ENCODE data around the gene PCYT2.

- PRO-cap = no peak
CAGE:
- cytosol, long polyA minus RNA = no peak
- cytosol, long polyA plus RNA = no peak
- long polyA plus RNA = no peak
- nucleus, long polyA minus RNA = no peak
- nucleus, long polyA plus RNA = no peak
Observed at GRCh38 chr17:81237179-81237863, 1.5 kb downstream of the TEPSIN start.

DNA sequence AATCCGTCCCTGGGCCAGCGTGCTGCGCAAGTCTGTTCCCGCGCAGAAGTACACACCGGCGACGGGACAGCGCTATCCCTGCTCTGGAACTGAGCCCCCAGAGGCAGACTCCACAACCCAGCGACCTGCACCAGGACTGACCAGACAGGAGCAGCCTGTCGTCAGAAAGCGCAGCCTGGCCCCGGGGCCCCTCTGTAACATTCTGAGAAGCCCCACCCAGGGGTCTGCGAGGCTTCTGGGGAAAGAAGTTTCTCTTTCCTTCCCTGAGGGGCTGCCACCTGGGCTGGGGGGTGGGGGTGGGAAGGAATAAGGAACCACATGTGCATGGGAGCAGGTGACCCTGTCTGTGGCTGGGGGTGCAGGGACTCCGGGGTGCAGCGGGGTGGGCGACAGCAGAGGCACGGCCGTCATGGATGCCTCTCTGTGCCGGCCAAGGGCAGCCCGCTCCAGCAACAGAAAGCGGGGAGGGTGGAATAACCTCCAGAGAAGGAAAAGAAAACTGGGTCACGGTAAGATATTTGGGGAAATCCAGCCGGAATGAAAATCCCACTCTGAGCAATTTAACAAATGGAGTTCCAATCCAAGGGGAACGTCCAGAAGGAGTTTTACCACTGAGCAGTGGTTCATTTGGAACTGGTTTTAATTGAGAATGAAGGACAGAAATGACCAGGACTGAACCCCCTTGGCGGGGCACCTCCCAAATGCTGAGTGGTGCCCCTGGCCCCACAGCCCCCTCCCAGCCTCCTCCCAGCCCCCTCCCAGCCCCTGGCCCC is 4.2 kb downstream of the NDUFAF8 start:
- PRO-cap = no peak
CAGE:
- cytosol, long polyA minus RNA = no peak
- cytosol, long polyA plus RNA = no peak
- long polyA plus RNA = no peak
- nucleus, long polyA minus RNA = no peak
- nucleus, long polyA plus RNA = no peak

DNA sequence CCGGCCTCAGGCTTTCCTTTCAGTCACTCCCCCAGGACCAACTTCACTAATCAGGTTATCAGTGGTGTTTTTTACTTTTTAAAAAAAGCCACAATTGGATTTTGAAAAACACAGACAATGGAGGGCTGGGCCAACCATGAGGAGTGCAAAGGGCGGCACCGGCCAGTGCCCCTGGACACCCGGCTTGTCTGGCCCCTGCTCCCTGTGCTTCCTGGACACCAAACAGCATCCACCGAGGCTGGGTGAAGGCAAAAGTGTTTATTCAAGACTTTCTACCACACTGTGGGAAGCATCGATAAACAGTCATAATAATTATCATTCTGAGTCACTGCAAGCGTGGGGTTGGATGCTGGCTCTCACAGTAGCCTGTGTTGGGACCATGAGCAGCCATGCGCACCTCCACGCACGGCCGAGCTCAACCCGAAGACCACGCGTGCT is 5.7 kb downstream of the NDUFAF8 start:
- PRO-cap = no peak
CAGE:
- cytosol, long polyA minus RNA = no peak
- cytosol, long polyA plus RNA = no peak
- long polyA plus RNA = no peak
- nucleus, long polyA minus RNA = no peak
- nucleus, long polyA plus RNA = no peak

DNA sequence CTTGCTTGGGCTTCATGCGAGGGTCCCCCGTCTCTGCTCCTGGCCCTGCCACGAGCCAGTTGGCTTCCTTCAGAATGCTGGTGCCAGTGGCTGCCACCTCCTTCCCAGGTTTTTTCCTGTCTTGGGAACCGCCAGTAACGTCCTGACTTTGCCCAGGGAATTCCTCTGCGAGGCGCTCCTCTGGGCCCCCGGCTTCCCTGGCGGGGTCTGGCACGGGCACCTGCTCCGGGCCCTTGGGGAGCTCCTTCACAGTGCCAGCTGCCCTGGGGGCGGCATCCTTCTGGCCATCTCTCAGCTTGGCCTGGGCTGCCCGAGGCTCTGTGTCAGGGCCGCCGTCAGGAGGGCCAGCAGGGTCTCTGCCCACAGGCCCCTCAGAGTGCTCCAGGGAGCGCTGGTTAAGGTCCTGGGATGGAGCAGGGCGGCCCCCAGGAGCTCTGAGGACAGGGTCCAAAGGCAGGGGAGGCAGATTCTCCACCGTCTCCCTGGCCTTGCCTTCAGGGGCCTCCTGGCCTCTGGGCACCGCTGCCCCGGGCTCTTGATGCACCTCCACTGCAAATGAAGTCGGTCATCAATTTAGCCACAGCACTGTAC is 7.1 kb downstream of the NDUFAF8 start:
- PRO-cap = no peak
CAGE:
- cytosol, long polyA minus RNA = no peak
- cytosol, long polyA plus RNA = no peak
- long polyA plus RNA = no peak
- nucleus, long polyA minus RNA = no peak
- nucleus, long polyA plus RNA = no peak

DNA sequence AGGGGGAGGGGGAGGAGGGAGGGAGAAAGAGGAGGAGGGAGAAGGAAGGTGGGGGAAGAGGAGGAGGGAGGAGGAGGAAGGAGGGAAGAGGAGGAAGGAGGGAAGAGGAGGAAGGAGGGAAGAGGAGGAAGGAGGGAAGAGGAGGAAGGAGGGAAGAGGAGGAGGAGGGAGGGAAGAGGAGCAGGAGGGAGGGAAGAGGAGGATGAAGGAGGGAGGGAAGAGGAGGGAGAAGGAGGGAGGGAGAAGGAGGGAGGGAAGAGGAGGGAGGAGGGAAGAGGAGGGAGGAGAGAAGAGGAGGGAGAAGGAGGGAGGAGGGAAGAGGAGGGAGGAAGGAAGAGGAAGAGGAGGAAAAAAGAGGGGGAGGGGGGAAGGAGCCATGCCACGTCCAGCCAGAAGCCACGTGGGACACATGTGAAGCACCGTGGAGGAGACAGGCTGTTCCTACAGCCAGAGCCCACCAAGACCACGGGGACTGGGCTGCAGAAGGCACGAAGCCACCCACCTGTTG is 10.1 kb downstream of the NDUFAF8 start:
- PRO-cap = no peak
CAGE:
- cytosol, long polyA minus RNA = no peak
- cytosol, long polyA plus RNA = no peak
- long polyA plus RNA = no peak
- nucleus, long polyA minus RNA = no peak
- nucleus, long polyA plus RNA = no peak

- PRO-cap = no peak
CAGE:
- cytosol, long polyA minus RNA = no peak
- cytosol, long polyA plus RNA = no peak
- long polyA plus RNA = no peak
- nucleus, long polyA minus RNA = no peak
- nucleus, long polyA plus RNA = no peak
Observed at GRCh38 chr17:81251756-81253008, 13.1 kb downstream of the NDUFAF8 start.

- PRO-cap = bidirectional peak, plus-strand start at chr17:81342025, minus-strand start at chr17:81342024
CAGE:
- cytosol, long polyA minus RNA = no peak
- cytosol, long polyA plus RNA = no peak
- long polyA plus RNA = no peak
- nucleus, long polyA minus RNA = no peak
- nucleus, long polyA plus RNA = no peak
Observed at GRCh38 chr17:81341702-81342356, 46.7 kb upstream of the SLC38A10 start.

DNA sequence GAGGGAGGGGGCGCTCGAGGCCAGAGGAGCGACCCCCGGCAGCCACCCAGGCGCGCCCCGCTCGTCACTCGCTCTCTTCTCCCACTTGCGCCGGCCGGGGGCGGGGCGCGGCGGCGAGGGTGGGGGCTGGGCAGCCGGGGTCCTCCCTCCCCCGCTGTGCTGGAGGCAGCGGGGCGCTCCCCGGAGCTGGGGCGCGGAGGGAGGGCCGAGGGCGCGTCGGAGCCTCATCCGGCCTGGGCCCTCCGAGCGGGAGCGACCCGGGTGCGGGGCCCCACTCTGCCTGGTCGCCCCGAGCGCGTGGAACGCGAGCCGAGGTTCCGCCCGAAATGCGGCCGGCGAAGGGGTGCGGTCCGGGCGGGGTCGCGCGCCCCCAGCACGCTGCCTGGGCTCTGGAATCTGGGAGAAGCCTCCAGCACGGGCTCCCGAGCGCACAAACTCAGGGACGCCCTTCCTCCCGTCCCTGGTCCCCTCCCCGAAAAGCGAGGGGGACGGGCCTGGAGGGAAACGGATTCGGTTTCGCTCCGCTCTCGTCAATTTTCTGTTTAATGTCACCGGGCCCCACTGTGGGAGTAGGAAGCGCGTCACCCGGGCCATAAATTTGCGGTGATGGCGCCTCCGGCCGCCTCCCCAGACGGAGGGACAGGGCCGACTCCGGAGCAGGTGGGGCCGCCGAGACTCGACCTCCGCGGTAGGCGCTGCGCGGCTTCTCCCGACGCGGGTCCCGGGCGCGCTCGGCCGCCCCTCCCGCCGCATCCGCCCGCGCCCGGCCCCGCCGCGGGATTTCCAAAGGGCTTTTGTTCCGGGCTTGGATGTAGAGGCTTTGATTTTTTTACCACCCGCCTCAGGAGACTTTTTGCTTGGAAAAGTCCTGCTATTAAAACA is 8.2 kb upstream of the BAHCC1 start:
- PRO-cap = bidirectional peak, plus-strand start at position 133 of the sequence, minus-strand start at position 70 of the sequence; bidirectional peak, plus-strand start at position 606 of the sequence, minus-strand start at position 438 of the sequence; bidirectional peak, plus-strand start at position 786 of the sequence, minus-strand start at position 785 of the sequence
CAGE:
- cytosol, long polyA minus RNA = no peak
- cytosol, long polyA plus RNA = no peak
- long polyA plus RNA = no peak
- nucleus, long polyA minus RNA = no peak
- nucleus, long polyA plus RNA = no peak

GRCh38 chr17:81400978-81401442 is 5.8 kb downstream of the BAHCC1 start:
- PRO-cap = no peak
CAGE:
- cytosol, long polyA minus RNA = no peak
- cytosol, long polyA plus RNA = no peak
- long polyA plus RNA = no peak
- nucleus, long polyA minus RNA = no peak
- nucleus, long polyA plus RNA = no peak

DNA sequence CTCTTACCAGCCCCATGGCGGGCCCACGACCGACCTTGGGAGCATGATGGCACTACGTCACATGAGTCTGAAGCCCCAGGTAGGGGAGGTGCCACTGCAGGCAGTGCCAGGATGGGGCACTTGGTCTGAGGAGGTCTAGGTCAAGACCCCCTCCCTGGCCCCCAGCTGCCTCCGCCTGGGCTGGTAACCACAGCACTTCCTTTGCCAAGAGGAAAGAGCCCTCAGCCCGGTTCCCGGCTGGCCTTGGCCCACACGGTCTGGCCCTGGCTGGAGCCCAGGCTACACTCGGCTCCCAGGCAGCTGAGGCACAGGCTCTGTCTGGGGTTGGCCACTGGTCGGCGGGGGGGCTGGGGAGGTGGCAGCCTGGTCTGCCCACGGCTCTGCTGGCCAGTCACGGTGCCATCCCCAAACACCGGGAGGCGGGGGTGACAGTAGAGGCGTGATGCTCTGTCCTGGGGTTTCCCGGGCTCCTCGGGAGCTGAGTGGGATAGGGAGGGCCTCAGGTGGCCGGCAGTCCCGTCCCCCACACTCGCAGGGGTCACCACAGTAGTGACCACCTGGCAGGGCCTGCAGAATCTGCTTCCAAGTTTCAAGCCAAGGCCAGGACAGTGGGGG is 25.9 kb downstream of the BAHCC1 start:
- PRO-cap = no peak
CAGE:
- cytosol, long polyA minus RNA = no peak
- cytosol, long polyA plus RNA = no peak
- long polyA plus RNA = no peak
- nucleus, long polyA minus RNA = no peak
- nucleus, long polyA plus RNA = no peak

GRCh38 chr17:81423235-81423646 is 28.0 kb downstream of the BAHCC1 start:
- PRO-cap = bidirectional peak, plus-strand start at chr17:81423443, minus-strand start at chr17:81423302
CAGE:
- cytosol, long polyA minus RNA = no peak
- cytosol, long polyA plus RNA = no peak
- long polyA plus RNA = no peak
- nucleus, long polyA minus RNA = no peak
- nucleus, long polyA plus RNA = no peak

DNA sequence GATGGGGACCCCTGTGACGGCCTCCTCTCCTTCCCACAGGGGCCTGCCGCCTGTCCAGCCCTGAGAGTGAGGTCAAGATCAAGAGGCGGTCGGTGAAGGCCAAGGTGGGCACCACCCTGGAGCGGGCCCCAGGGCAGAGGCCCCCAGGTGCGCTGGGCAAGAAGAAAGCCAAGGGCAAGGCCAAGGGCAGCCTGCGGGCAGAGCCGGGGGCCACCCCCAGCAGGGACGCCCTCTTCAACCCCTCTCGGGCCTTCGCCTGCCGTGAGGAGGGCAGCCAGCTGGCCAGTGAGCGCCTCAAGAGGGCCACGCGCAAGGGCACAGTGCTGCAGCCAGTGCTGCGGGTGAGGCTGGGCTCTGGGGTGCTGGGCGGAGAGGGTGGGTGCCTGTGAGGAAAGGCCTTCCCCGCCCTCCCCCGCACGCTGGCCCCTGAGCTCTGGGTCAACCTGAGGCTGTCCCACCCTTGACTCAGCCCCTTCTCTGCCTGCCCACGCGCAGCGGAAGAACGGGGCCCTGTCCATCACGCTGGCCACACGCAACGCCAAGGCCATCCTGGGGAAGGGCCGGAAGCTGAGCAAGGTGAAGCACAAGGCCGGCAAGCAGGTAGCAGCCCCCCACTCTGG is 54.4 kb downstream of the ACTG1 start:
- PRO-cap = no peak
CAGE:
- cytosol, long polyA minus RNA = no peak
- cytosol, long polyA plus RNA = no peak
- long polyA plus RNA = no peak
- nucleus, long polyA minus RNA = no peak
- nucleus, long polyA plus RNA = no peak

DNA sequence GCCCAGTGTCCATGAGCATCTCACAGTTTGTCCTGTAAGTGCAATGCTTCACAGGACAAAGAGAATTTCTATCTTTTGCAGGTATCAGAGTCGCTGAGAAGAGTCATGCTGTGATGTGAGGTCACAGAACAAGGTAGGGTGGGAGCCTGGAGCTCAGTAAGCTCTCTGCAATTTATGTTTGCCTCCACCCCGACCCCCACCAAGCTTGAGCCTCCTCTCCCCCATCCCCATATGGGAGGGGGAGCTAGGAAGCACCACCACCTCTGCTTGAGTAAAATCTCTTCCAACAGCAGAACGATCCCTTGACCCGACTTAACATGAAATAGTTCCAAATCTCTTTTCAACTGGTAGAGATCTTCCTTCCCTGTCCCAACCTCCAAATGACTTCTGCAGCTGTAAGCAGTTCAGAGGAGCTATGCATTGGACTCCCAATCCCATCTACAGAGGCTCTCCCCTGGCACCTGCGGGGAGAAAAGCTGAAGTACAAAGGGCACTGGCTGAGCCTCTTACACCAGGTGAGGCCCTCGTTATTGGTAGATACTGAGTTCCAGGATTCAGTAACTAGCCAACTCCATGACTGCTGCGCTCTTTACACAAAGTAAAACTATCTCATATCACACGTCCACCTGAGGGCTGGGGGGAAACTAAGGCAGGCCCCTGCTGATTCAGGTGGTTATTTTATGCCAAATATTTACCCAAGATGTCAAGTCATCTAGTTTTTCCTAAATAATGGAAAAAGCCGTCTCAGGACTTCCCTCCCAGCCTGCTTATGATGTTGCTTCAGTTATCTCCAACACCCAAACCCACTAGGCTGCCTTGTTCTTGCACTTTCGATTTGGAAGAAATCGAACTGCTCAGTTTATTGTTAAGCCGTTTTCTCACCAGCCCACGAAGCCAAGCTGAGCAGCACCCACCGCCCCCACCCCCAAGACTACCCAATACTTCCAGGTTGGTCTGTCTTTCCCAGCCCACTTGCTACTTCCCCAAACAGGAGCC is 3.3 kb downstream of the ACTG1 start:
- PRO-cap = no peak
CAGE:
- cytosol, long polyA minus RNA = no peak
- cytosol, long polyA plus RNA = no peak
- long polyA plus RNA = no peak
- nucleus, long polyA minus RNA = no peak
- nucleus, long polyA plus RNA = no peak

DNA sequence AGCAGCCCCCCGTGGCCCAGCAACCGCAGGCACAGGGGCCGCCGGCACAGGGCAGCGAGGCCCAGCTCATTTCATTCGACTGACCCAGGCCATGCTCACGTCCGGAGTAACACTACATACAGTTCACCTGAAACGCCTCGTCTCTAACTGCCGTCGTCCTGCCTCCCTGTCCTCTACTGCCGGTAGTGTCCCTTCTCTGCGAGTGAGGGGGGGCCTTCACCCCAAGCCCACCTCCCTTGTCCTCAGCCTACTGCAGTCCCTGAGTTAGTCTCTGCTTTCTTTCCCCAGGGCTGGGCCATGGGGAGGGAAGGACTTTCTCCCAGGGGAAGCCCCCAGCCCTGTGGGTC is 1.7 kb upstream of the MRPL12 start:
- PRO-cap = no peak
CAGE:
- cytosol, long polyA minus RNA = no peak
- cytosol, long polyA plus RNA = no peak
- long polyA plus RNA = no peak
- nucleus, long polyA minus RNA = no peak
- nucleus, long polyA plus RNA = no peak

DNA sequence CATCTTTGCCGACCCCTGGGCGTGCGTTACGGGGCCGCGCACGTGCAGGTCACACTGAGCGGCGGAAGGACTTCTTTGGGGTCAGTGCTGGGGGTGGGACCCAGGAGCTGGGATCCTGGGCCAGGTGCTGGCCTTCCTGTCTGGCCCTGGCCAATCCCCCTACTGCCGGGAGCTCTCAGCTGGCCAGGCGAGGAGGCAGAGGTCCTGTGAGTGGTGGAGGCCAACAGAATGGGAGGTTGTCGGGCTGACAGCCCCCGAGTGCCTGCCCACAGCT is 2.0 kb downstream of the SLC25A10 start:
- PRO-cap = no peak
CAGE:
- cytosol, long polyA minus RNA = no peak
- cytosol, long polyA plus RNA = no peak
- long polyA plus RNA = no peak
- nucleus, long polyA minus RNA = no peak
- nucleus, long polyA plus RNA = no peak

DNA sequence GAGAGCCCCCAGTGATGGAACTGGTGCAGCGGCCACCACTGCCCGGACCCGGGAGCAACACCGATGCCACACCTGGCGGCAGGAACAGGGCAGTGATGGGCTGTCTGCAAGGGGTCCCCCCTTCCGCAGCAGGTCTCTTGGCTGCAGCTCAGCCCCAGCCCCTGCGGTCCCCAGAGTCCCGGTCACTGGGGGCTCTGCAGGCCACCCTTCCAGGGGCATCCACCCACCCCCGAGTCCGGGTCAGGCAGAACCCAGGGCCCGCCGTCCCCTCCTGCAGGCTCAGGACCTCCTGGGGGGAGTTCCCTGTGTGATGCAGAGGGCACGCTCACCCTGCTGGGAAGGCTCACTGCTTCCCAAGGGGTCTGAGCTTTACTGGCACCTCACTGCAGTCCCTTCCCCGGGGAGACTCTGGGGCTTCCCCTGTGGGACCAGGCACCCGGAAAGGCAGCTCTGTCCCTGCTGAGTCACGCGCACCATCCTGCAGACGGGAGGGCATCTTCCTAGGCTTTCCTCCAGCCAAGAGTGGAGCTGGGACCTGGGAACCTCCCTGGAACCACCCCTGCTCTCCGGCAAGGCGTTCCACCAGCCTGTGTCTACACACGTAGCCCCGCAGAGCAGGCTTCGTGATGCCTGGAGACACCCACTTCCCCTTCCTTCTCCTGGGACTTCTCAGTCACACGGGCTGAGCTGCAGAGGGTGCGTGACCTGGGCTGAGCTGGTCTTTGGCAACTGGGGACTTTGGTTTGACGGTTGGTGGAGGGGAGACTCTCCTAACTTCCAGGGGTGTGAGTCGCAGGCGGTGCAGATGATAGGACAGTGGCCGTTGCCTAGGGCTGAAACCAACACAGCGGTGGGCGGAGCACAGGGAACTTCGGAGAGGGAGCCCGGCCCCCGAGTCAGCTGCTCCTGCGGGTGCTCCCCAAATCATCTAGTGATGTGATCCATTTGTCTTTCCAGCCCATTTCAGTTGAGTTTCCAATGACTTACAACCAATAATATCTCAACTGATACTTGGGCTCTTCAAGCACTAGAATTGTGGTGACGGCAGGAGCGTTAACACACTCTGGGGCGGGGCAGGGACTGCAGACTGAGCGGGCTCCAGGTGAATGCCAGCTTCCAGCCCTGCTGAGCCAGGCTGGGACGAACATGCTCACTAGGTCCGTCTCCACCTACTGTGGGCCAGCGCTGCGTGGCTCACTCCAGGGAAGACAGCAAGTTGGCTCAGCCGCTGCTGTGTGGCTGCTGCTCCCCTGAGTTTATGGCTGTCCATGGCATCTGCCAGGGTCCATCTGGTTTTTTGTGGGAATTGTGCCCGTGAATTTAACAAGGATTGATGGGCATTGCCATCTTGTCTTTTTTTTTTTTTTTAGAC is 23.6 kb downstream of the SLC25A10 start:
- PRO-cap = no peak
CAGE:
- cytosol, long polyA minus RNA = no peak
- cytosol, long polyA plus RNA = no peak
- long polyA plus RNA = no peak
- nucleus, long polyA minus RNA = no peak
- nucleus, long polyA plus RNA = no peak

DNA sequence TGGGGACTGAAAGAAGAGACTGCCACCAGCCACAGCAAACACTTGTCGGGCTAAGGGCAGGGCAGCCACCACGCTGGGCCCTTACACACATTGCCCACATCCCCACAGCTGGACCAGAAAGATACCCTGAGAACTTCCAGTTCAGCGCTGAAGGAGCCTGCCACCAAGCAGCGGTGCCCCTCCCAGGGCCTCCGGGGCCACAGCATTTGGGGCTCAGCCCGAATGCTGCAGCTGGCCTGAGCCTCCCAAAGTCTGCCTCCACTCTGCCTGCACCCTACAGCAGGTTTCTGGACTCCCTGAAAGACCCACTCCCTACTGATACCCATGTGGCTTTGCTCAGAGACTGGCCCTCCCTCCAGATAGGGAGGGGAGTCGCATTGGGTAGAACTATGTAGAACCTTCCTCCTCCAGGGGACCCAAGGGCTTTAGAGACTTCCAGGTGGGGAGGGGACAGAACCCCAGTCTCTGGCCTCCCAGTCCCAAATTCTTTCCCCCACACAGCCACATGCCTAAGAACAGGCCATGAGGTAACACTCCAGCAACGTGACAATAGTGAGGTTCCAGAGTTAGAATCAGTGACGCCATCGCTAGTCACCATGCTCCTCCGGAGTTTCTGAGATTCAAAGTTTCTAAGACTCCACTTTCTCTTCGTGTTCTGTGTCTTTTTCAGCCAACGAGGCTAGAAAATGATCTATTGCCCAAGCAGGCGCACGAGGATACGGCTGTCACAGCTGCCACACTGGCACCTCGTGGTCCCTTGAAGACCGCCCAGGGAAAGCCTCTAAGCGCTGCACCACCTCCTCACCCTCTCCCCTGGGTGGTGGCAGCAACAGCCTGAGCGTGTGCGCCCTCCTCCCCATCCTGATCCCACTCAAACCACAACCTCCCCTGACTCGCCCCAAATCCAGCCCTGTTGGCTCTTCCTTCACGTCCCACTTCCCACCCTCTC is 1.3 kb downstream of the MCRIP1 start:
- PRO-cap = no peak
CAGE:
- cytosol, long polyA minus RNA = no peak
- cytosol, long polyA plus RNA = no peak
- long polyA plus RNA = no peak
- nucleus, long polyA minus RNA = start-site peak on the minus strand centred at position 855 of the sequence, 178 bp wide, 10 reads
- nucleus, long polyA plus RNA = no peak

DNA sequence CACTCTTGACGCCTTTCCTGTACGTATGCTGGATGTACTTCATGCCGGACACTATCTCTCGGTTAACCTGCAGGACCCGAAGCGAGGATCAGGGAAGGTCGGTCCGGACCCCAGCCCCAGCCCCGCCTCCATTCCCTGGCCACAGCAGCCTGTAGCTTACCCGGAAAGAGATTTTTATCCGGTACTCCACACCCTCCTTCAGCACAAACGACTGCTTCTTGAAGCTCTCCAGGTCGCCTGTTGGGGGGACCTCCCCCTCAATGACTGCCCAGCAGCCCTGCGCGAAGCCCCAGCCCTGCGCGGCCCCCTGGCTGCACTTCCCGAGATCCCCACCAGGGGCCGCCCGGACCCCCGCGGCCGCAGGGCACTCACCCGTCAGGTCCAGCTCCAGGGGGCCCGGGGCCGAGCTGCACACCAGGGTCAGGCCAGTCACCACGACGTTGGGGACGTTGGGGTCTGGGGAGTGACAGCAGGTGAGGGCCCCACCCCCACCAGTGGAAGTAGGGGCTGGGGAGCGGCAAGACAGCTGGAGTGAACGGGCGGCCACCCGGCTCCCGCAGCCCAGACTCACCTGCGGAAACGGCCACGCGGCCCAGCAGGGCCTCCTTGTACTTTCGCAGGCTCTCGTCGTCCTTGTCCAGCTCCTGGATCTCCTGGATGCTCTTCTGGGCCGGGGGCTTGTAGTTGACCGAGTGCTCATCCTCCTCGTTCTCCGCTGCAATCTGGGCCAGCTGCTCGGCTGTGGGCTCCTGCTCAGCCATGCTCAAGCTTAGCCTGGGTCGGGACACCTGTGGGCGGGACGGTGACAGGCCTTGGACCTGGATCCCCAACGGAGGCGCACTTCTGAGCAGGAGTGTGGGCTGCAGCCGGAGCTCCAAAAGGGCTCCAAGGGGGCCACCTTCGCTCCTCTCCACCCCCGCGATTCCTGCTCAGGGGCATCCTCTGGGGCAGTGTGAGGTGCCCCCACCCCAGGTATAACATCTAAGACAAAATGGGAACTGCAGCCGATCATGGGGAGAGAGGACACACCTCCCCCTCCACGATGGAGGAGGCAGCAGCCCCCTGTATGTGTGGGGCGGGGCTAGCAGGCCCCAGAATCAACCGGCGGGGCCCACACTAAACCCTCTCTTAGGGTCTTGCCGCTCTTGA is 1.6 kb downstream of the ARHGDIA start:
- PRO-cap = no peak
CAGE:
- cytosol, long polyA minus RNA = no peak
- cytosol, long polyA plus RNA = no peak
- long polyA plus RNA = no peak
- nucleus, long polyA minus RNA = no peak
- nucleus, long polyA plus RNA = no peak

- PRO-cap = no peak
CAGE:
- cytosol, long polyA minus RNA = no peak
- cytosol, long polyA plus RNA = no peak
- long polyA plus RNA = no peak
- nucleus, long polyA minus RNA = no peak
- nucleus, long polyA plus RNA = no peak
Observed at GRCh38 chr17:81879111-81880304, 8.4 kb upstream of the ARHGDIA start.

- PRO-cap = unidirectional peak, minus-strand start at chr17:81911399
CAGE:
- cytosol, long polyA minus RNA = start-site peak on the minus strand at chr17:81911399-81911403, 54 reads
- cytosol, long polyA plus RNA = start-site peak on the minus strand at chr17:81911366-81911406, 347 and 435 reads in 2 replicates
- long polyA plus RNA = start-site peak on the minus strand at chr17:81911360-81911409, 576 and 416 reads in 2 replicates
- nucleus, long polyA minus RNA = no peak
- nucleus, long polyA plus RNA = start-site peak on the minus strand at chr17:81911392-81911412, 187 and 201 reads in 2 replicates; start-site peak on the minus strand at chr17:81911984-81912006, 42 and 31 reads in 2 replicates
Observed at GRCh38 chr17:81911309-81912138, at the start of gene PCYT2. Gene PCYT2 (minus strand): TSS chr17:81911399.